Trachea (tissue), 1 donor: ENCODE measurements around the genes SLC1A7 and LRRC42.

DNA sequence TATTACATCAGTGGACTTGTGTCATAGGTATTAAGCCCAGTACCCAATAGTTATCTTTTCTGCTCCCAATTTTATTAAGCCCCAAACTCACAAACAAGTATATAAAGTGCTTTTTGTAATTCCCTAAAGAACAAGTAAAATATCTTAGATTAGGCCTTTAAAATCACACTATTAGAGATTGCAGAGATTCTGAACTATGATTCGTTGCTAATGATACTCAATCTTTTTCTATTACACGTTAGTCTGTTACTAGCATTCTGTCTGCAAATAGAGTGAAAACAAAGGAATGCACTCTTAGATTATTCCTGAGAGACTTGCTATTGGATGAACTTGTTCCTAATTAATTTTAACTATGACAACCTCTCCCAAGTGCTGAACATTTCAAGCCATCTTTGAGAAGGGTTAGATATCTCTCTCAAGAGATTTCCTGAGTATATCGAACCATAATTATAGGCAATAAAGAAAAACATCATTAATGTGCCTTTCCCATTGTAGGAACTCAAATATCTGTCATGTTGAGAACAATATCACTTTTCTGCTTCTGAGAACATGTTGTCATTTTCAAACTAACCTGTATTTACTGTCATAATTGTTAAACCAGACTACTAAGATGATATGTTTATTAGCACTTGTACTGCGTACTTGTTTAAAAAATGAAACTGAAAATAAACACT, 4.5 kb downstream of the EPS15 start:
- PRO-cap = no peak

DNA sequence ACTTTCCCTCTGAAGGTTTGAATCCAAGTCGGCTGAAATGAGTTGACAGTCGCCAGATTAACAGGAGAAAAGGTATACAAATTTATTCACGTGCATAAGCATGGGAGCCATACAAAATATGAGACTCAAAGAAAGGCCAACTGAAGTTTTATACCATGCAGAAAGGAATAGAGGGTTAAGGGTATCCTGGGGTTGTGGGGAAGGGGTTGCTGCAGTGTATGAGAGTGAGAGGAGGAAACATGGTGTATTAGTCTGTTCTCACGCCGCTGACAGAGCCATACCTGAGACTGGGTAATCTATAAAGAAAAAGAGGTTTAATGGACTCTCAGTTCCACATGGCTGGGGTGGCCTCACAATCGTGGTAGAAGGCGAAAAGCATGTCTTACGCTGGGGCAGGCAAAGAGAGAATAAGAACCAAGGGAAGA, 17.6 kb downstream of the OSBPL9 start:
- PRO-cap = no peak

GRCh38 chr1:51661669-51662380, 44.9 kb downstream of the OSBPL9 start:
- PRO-cap = no peak

DNA sequence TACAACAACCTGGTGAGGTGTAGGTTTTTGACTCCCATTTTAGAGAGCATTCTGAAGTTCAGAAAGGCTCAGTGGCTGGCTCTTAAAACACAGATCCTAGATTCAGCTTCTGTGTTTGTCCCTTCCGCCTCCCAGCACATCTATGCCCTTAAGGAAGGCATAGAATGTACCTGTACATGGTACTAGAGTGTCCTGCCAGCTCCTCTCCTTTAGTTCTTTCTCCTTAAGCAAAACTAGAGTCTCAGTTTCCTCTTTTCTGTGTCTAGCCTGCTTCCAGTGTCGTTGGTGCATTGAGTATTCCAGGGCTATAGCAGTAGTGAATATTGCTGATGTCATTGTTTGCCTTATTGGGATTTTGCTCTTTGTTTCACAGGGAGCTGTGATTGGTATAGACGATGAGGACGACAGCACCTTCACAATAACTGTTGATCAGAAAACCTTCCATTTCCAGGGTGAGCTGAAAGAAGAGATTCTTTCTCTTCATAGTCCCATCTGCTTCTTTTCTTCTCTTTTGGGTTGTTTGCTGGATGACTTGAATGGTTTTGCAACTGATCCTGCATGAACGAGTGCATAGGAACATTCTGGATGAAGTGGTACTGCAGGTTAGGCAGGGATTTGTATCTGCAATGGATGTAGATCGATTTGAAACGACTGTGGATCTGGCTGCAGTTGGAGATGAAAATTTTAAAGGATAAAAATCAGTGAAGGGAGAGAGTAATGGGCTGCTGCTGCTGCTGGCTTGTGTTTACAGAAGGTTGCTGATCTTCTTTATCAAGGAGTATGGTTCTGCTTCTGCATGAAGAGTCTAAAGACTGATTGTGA, 52.4 kb downstream of the OSBPL9 start:
- PRO-cap = no peak

GRCh38 chr1:52237472-52238098, 95.7 kb downstream of the ZFYVE9 start:
- PRO-cap = no peak

DNA sequence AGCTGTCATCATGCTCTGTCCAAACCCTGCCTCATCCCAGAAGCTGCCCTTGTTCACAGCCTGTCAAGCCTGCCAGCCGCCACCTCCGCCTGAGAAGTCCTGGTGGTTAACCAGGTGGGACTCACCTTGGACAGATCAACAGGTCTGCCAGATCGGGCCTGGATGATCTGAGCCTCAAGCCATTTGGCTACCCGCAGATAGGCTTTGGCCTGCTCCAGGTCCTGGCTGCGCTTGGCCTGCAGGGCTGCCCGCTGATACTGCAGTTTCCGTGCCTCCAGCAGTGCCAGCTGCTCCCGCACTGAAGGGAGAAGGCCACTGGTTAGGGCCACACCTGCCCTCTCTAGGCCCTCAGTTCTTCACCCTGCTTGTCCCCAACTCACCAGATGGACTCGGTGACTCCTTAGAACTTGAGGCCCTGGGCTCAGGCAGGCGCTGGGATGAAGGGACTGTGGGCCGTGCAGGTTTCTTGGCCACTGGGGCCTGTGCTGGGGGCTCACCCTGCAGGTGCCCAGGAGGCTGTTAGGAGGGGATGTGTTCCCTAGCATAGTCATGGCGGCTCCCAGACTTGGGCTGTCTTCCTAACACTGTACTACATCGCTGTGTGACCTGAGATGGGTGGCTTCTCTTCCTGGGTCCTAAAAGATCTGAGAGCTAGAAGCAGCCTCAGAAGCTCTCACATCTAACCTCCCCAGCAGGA, 8.5 kb downstream of the CC2D1B start:
- PRO-cap = no peak

DNA sequence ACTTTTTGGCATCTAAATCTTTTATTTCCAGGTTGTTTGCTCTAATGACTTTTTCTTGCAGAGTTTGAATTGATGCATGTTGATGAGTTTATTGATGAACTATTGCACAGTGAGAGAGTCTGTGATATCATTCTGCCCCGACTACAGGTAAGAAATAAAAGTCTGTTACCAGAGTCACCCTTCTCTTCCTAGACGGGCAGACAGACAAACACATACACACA, 6.6 kb downstream of the PRPF38A start:
- PRO-cap = no peak

- PRO-cap = no peak
Observed at GRCh38 chr1:52413502-52414129, 9.2 kb downstream of the PRPF38A start.

DNA sequence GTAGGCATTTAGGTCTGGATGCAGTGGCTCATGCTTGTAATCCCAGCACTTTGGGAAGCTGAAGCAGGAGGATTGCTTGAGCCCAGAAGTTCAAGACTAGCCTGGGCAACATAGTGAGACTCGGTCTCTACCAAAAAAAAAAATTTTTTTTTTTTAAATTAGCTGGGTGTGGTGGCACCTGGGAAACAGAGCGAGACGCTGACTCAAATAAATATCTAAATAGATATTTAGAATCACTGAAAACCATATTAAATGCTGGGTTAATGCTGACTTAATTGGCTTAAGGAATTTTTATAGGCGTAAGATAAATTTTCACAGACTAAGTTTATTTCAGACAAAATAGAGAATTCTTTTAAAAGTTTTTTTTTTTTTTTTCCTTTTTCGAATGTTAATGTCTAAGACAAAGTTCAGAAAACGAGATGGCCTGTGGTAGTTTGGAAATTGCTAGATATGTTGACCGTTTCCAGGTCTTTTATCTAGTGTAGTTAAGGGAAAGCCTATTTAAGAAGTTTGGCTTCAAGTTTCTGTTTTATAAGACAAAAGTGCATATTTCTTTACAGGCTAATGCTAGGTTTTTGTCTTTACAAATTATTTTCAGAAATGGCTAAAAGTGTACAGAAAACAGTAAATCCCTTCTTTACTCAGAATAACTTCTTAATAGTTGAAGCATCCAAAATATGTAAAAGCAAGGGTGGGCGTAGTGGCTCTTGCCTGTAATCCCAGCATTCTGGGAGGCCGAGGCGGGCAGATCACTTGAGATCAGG, 19.2 kb upstream of the ZYG11A start:
- PRO-cap = no peak

DNA sequence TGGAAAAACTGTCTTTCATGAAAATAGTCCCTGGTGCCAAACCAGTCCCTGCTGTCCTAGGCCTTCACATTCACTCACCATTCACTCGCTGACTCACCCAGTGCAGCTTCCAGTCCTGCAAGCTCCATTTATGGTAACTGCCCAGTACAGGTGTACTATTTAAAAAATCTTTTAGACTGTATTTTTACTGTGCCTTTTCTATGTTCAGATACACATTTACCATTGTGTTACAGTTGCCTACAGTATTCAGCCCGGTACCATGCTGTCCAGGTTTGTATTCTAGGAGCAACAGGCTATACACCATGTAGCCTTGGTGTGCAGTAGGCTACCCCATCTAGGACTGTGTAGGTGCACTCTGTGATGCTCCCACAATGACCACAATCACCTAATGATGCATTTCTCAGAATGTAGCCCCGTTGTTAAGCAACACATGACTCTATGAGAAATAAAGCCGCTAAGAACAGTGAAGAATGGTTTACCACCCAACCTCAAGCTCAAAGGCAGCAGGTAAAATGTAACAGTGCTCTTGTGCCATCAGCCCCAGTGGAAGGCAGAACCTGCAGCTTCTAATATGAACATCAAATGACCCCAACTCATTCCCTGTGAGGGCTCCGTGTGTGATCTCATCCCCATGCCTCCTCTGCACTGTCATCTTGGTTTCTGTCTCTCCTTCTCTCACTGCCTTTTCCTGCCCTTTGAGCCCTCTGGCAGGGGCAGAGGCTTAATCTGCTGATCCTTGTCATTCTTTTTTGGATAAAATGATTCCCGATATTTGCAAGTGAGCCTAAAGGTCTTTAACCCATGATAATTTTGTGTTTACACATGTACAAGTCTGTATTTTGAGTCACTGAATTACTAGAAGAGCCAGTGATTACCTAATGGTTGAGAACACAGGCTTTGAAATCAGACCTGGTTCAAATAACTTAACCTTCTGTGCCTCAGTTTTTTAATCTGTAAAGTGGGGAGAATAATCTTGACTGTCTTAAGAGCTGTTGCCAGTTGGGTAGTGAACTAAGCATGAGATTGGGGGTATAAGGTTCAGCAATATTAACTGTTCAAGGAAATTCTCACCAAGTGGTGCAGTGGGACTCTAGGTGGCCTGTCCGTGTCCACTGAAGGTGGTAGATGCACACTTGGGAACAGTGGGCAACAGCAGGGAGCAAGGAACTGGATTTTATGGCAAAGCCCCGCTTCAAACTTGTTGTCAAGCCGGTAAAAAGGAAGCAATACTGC, 2.0 kb downstream of the ECHDC2 start:
- PRO-cap = no peak

DNA sequence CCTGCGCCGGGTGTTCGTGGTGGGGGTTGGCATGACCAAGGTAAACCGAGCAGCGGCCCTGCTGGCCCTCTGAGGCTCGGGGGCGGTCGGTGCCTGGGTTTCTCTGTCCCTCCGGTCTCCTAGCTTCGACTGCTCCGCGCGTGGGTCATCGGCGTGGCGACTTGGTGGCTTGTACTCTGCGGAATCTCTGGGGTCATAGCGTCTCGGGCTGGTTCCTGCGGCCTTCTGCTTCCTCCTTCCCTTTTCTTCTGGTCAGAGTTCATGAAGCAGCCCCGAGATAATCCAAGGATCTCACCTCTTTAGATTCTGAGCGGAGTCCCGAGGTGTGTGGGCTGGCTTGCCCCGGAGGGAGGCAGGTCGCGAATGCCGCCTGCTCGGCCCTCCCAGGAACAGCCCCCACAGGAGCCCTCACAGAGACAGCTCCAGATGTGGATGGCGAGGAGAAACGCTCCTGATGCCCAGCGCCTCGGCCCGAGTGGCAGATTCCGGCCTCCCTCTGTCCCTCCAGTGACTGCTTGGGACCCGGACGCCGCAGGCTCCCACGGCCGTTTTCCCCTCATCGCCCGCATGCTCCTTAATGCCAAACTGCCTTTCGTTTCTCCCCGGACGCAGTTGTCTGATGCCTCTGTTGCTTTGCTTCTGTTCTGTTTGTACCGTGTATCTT, 482 bp downstream of the SCP2 start:
- PRO-cap = no peak

- PRO-cap = no peak
Observed at GRCh38 chr1:53047839-53048528, 14.0 kb upstream of the PODN start.

GRCh38 chr1:53089418-53090130, 27.6 kb downstream of the PODN start:
- PRO-cap = no peak

DNA sequence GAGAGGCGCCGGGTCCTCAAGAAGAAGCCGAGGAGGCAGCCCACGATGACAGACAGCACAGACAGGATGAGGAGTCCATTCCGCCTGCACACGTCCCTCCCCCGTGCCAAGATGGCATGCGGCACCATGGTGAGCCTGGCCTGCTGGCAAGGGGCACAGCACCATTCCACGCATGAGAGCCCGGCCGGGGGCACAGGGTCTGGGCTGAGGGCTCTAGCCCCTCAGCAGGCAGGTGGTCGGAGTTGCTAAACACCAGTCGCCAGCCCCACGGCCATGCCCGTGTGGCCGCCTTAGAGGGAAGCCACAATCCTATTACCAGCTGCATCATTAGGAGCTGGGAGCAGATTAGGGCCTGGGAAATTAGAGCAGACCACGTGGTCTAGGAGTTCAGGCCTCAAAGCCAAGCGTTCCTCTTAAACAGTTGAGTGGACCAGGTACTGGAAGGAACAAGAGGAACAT, at the start of gene SLC1A7:
Gene SLC1A7, minus strand, starts transcription at position 317 of the 459 bp plus-strand sequence.
- PRO-cap = no peak

GRCh38 chr1:53218644-53219191, 1.7 kb downstream of the CZIB start:
- PRO-cap = no peak

- PRO-cap = no peak
Observed at GRCh38 chr1:53225279-53225862, 4.9 kb upstream of the CZIB start.

DNA sequence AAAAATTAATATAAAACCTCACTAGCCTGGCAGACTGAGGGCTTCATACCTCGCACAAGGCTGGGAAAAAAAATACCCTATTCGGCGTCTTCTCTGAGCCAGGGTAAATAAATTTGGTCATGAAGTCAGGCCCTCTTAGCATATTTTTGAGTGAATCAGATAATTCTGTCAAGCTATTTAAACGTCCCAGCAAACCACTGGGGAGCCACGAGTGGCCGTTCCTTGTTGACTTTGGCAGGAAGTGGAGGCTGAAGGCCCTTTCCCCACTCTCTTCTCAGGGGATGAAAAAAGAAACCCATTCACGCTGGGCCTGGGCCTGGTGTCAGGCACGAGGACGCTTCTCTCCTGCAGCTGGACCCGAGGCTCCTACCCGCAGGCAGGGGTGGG, 53.1 kb downstream of the DMRTB1 start:
- PRO-cap = no peak

DNA sequence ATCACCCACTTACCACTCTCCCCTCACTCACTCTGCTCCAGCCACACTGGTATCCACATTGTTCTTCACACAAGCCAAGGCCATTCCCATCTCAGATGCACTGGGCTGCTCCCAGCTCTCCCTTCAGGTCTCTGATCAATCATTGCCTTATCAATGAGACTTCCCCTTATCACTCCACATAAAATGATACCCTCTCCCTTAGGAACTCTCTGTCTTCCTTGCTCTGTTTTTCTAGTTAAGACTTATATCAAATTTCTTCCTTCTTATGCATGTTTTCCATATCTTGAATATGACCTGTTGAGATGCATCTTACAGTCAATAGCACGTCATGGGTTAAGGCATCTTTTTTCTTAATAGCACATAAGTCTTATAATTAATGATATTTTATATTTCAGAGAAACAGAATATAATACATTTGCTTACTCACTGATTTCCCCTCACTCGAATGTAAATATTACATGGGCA, 42.1 kb downstream of the NDC1 start:
- PRO-cap = no peak

GRCh38 chr1:53946208-53946907, at the start of gene LRRC42:
TSS of gene LRRC42 (plus strand) at chr1:53946350.
- PRO-cap = bidirectional peak, plus-strand start at chr1:53946356, minus-strand start at chr1:53946247

DNA sequence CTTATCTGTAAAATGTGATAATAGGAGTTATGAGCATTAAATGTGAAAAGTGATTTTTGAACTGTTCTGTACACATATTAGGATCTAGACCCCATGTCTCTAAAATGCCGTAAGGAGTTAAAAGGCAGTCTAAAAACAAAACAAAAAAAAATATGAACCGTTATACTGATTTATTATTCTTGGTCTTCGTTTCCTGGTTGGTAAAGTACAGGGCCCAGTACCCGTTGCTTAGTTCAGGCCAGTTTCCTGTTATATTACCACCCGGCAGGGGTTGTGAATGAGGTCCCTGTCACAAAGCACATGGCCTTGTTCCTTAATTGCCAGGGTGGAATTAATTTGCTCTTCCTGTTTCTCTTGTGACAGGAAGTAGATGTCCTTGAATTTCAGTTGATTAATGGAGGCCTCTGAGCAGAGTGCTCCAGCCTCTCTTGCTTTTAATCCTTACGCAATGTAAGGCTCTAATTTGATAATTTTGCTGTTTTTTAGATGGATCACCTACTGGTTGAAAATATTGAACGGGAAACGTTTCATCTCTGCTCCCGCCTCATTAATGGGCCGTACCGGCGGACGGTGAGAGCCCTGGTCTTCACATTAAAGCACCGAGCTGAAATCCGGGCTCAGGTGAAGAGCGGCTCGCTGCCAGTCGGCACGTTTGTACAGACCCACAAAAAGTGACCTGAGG, 42.5 kb downstream of the TCEANC2 start:
- PRO-cap = no peak